ENCODE data around the genes SLC1A1 and SPATA6L.

DNA sequence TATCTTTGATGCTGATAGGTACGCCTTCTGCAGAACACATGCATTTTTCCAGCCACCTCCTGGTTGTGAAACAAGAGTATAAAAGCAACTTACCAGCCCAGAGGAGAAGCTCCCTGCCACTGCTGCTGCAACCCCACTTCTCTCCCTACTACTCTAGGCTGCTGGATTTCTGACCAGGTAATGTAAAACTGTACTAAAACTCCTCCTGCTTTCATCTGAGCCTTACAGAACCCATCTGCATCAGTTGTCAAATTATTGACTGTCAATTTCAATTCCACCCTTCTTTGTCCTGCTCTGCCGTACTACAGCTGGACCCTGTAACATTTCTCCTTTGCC is 233.5 kb downstream of the GLIS3 start:
- RRBS = no CpG with 5 or more reads among the region's 2 CpGs

- RRBS = no CpG with 5 or more reads among the region's 1 CpG
Measured at GRCh38 chr9:4068507-4068762, 231.4 kb downstream of the GLIS3 start.

- RRBS = no CpG with 5 or more reads among the region's 2 CpGs
Measured at GRCh38 chr9:4069702-4070252, 230.1 kb downstream of the GLIS3 start.

DNA sequence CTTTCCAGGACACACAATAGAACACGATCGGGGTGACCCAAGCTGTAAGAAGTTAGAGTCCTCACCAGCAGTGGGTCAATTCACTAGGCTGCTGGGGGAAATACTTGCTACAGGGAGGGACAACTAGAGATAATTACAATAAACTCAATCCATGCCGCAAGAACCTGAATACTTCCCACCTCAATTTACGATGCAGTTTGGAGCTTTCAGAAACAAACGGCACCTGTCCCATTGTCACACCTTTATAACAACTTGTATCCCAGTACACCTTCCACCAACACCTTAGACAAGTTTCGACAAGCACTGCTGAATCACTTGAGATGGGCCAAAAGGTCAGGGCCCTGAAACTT is 194.1 kb downstream of the GLIS3 start:
- RRBS = no CpG with 5 or more reads among the region's 6 CpGs

- RRBS = no CpG with 5 or more reads among the region's 11 CpGs
Measured at GRCh38 chr9:4143789-4144343, 156.0 kb downstream of the GLIS3 start.

GRCh38 chr9:4155075-4155899 is 144.6 kb downstream of the GLIS3 start:
- RRBS = no CpG with 5 or more reads among the region's 15 CpGs

- RRBS = no CpG with 5 or more reads among the region's 5 CpGs
Measured at GRCh38 chr9:4268948-4269492, 30.8 kb downstream of the GLIS3 start.

GRCh38 chr9:4424808-4425204 is 65.5 kb upstream of the SLC1A1 start:
- RRBS = no CpG with 5 or more reads among the region's 3 CpGs

DNA sequence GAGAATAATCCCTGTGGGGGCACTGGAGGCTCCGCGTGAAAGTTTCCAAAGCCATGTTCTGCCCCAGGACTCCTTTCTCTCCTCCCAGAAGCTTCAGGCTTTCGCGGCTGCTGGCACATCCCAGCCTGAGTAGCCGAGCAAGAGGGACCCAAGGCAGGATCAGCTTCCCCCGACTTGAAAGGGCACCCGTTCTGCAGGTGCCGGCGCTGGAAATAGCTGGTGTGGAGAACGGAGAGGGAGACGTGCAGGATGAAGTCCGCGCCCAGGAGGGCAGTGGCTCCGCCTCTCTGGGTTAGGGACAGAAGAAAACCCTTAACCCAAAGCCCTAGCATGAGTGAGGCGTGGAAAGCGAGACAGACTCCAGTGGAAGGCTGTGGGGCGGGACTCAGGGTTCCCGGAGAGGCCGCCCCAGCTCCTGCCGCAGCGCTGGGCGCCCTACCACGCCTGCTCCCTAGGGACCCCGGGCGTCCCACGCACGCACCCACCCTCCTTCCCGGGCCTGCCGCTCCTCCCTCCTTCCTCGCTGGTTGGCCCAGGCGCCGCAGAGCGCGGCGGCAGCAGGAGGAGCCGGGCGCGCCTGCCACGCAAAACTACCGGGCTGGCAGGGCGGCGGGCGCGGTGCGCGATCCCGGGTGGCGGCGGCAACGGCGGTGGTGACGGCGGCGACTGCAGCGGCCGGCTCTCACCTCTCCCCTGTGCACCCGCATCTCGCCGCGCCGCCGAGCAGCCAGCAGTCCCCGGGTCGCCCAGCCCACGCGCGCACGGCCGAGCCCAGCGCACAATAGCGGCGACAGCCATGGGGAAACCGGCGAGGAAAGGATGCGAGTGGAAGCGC is at the start of gene SLC1A1:
TSS of gene SLC1A1 (plus strand) at position 585 of the 835 bp plus-strand sequence.
- RRBS = 2% methylated on average over 50 of the region's 76 CpGs

DNA sequence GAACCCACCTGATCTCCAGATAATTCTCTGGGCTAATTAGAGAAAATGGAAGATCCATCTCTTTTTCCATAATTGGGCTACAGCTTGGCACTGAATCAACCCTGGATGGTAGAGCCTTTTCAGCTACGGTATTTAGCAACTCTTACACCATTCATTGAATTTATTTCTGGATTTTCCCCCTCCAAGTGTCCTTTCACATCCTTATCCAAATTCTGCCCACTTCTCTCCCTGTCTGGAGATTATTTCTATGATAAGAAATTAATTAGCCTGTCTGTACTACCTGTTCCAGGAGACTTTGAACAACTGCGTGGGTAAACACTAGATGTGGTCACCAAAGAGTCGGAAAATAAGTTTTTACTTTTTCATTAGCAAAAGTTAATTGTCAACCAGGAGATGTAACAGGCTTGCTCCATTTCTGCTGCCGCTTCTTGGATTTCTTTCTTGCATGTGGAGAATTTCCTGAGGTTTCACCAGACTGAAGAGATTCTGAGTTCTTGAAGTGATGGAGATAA is 13.9 kb downstream of the SLC1A1 start:
- RRBS = no CpG with 5 or more reads among the region's 4 CpGs

DNA sequence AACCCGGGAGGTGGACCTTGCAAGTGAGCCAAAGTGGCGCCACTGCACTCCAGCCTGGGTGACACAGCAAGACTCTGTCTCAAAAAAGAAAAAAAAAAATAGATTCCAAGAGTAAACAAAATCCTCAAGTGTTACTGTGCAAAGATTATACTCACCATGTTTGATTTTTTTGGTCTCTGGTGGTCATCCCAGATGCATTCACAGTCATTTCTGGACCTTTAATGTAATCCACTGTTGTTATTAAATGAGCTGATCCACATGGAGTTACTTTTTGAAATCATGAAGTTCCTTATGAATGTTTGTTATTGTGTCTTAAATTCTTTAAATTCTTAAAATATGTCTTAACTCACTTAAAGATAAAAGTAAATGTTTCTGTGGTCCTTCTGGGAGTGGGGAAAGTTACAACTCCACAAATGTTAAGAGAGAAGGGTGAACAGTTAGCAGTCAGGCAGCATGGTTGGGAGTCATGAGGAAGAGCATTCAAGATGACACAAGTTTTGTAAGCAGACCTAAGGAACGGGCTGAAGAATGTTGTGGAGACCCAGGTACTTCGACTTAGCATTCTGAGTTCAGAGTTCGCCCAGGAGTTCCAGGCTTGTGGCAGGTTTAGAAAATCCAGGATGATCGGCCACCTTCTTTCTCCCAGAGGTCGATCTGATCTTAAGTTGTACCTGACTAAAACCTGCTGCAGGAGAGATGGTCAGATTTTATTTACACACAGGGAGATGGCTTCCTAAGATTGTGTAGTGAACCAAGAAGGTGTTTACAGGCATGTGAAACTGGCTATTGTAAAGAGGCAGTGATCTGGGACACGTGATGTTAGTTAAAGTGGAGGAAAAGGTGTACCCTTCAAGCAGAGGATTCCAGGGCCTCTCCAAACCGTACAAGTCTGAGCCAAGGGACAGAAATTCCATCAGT is 17.1 kb downstream of the SLC1A1 start:
- RRBS = no CpG with 5 or more reads among the region's 9 CpGs

GRCh38 chr9:4614447-4615131 is 47.5 kb upstream of the PLPP6 start:
- RRBS = no CpG with 5 or more reads among the region's 3 CpGs

GRCh38 chr9:4665957-4666872 is at the start of gene SPATA6L:
SPATA6L (minus strand) TSS chr9:4666480.
- RRBS = no CpG with 5 or more reads among the region's 39 CpGs

- RRBS = no CpG with 5 or more reads among the region's 12 CpGs
Measured at GRCh38 chr9:4680218-4680693, 887 bp downstream of the CDC37L1 start.

GRCh38 chr9:4731415-4732275 is 9.4 kb downstream of the AK3 start:
- RRBS = no CpG with 5 or more reads among the region's 5 CpGs

DNA sequence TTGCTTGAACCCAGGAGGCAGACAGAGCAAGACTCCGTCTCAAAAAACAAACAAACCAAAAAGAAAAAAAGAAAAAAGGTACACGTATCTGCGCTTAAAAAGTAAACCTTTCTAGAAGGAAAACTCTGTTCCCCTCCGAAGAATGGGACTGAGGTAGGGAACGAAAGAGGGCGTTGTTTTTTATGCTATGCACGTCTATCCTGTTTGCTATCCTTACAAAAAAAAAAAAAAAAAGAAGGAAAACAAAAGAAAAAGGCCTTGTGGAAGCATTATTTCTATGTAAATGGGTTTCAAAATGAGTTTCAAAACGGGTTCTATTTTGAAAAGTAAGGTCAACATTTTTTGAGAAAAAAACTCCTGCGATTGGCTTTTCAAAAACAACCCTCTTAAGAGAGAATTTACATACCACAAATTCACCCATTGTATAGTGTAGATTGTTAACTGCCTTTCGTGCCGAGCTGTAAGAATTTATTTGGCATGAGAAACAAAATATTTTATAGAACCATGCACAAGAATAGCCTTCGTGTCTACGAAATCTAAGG is 1.1 kb downstream of the AK3 start:
- RRBS = no CpG with 5 or more reads among the region's 13 CpGs

- RRBS = no CpG with 5 or more reads among the region's 5 CpGs
Measured at GRCh38 chr9:4793981-4794232, 1.2 kb downstream of the RCL1 start.

GRCh38 chr9:4827032-4827639 is 34.4 kb downstream of the RCL1 start:
- RRBS = no CpG with 5 or more reads among the region's 3 CpGs

DNA sequence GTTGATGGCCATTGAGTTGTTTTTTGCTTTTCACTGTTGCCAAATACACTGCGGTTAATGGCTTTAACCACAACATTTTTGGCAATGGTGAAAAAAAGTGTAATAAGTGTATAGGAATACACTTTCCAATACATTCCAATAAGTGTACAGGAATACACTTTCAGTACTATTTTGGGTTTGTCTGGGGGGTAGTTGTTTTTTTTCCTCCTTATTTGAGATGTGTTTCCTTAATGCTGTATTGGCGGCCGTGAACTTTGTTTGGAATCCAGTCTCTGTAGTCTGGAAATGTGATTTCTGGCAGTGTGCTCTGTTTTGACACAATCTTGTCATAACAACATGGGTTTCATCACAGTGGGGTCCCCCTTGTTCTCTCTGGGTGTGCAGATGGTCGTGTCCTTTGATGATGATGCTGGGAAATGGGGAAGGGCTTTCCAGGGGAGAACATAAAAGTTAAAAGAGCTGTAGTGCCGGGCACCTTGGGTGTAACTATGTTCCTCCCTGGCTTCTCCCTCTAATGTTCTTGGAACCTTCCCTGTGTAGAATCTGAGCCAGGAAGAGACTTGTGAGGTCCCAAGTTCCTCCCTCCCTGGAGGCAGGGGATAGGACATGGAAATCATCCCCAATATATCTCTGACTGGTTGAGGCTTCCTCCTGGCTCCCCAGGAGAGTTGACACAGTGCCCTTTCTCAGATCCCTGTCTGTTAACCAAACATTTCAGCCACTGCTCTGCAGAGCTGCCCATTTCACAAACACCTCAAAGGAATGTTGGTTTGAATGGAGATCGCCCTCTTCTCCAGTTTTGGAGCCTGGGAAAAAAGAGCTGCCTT is 44.7 kb downstream of the RCL1 start:
- RRBS = no CpG with 5 or more reads among the region's 6 CpGs

DNA sequence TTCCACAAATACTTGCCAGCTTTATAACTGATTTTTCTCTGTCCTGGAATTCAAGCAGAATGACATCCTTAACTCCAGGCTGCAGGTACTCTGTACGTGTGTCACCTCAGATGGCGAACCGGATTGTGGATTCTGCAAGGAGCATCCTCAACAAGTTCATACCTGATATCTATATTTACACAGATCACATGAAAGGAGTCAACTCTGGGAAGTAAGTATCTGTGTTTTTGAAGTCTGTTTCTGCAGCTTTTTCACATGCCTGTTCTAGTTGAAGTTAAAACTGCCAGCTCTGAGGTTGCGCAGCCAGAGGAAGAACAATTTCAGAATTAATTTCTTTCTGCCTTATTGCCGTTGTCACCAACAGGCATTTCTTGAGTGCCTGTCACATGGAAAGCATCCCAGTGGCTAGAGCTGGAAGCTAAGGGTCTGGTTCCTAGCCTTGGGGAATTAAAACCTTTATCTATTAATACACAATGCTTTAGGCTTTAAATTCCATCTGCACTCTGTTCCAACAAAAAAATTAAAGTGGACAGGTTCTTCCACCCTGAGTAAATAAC is 48.5 kb downstream of the RCL1 start:
- RRBS = no CpG with 5 or more reads among the region's 5 CpGs